ENCODE results near the genes BARHL1, CEL and RALGDS.

DNA sequence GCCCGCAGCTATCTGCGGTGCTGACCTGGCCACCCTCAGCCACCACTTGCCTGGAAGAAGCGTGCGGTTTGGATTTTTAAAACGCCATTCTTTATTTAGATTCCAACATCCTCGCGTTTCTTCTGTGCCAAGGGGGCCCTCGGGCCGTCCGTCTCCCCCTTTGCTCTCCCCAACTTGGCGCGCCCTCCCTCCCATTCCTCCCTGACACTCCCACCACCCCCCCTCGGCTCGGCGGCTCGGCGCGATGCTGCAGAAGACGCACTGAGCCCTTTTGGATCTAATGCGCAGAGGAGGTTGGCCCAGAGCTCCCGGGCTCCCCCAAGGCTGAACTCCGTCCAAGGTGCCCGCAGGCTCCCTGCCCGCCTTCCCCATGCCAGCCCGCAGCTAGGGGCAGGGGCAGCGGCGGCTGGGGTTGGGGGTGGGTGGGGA is at the start of gene BARHL1:
Gene BARHL1, plus strand, starts transcription at position 269 of the 429 bp plus-strand sequence.
- PRO-cap: no peak
- RAMPAGE, long total RNA, 2 experiments: no peak in any of the 2 experiments

DNA sequence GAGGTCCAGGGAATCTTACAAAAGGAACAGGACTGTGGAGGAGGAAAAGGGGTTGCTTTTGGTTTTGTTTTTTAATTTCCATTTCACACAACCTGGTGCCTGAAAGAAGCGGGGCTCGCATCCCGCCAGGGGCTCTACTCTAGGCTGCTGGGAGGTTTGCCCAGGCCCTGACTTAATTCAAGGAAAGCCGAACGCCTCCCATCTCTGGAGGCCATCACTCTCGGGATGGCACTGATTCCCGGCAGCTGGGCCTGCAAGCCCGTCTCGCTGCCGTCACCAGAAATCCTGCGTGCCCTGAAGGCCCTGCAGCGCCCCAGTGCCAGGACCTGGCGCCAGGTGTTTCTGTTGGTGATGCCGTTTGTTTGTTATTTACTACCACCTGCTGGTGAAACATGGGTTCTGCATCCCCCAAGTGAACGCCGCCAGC is 78.1 kb downstream of the AK8 start:
- PRO-cap: no peak
- RAMPAGE, long total RNA, 2 experiments: no peak in any of the 2 experiments

DNA sequence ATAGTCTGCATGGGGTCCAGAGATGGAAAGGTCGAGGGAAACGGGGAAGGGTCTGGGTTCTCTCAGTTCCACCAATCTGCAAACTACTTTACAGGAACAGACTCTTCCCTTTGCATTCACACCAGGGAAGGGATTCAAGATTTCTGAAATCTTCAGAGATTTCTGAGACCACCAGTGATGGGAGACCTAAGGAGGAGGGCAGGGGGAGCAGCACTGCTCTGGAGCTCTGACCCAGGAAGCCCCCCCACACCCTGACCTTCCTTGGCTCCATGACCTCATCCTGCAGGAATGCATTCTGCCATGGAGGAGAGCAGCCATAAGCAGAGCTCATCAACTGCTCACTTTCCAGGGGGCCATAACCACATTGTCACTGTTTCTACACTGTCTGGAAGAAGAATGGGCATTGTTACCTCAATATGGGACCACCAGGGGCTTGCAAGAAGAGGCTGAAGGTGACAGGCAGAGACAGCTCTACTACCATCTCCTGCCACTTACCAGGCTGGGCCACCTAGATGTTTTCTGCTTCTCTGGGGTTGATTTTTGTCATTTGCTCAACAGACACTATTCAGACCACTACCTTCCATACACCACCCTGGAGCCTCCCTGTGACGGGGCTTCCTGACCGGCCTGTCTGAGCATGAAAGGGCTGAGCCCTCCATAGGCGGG is 2.2 kb upstream of the TSC1 start:
- PRO-cap: no peak
- RAMPAGE, long total RNA, 2 experiments: no peak in any of the 2 experiments

GRCh38 chr9:133004024-133004343 is 25.5 kb downstream of the GFI1B start:
- PRO-cap: no peak
- RAMPAGE, long total RNA, 2 experiments: no peak in any of the 2 experiments

DNA sequence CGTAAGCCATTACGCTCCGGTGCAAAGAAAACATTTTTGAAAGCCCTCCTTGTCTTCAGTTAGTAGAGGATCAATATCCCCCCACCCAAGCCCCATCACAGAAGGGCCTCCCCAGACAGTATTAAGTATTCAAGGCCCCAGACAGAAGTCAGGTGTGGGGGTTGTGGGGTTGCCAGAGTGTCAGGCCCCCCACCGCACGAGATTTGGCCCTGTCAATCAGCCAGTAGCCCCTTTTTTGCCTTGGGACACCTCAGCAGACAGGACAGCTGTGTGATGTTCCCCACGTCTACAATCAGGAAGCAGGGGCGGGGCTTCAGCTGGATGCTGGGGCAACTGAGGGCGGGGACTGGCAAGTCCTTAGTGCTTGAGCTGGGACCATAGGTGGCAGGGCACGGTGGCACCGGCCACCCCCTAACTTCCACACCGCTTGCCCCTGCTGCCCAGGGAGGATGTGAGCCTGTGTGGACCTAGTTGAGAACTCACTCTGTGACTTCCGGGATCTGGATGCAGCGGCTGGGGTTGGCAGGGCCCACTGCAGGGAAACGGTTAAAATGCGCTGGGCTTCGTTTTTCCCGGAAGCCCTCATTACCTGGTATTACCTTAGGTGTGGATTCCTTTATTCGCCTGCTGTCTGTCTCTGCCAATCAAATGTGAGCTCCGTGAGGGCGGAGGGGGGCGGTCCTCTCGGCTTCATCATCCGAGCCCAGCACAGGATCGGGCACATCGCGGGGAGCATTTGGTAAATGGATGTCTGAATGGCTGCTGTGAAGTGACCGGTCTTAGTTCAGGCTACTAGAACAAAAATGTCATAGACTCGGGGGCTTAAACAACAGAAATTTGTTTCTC is 7.6 kb upstream of the GTF3C5 start:
- PRO-cap: no peak
- RAMPAGE, long total RNA, 2 experiments: no peak in any of the 2 experiments

- PRO-cap: no peak
- RAMPAGE, long total RNA, 2 experiments: no peak in any of the 2 experiments
Measured at GRCh38 chr9:133061847-133062278, at the start of gene CEL. Gene CEL, plus strand, starts transcription at chr9:133061981.

DNA sequence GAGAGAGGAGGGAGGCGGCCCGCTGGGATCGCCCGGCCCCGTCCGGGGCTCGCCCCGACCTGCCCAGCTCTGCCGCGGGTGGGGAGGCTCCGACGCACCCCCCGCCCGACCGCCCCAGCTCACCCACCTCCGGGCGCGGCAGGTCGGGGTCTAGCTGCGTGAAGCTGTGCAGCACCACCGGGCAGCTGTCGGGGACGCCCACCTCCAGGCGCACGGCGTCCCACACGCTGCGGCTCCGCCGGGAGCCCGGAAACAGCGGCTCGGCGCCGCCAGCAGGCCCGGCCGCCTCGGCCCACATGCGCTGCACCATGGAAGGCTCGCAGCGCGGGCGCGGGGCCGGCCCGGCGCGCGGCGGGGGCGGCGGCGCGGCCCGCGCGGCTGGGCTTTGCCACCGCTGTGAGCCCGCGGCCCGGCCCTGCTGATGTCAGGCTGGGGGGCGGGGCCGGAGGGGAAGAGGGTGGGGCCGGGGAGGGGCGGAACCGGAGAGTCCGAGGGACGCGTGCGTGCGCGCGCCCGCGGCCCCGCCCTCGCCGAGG is at the start of gene RALGDS:
Gene RALGDS, minus strand, starts transcription at position 396 of the 536 bp plus-strand sequence.
- PRO-cap: bidirectional peak, plus-strand start outside the sequence, minus-strand start at position 396 of the sequence
- RAMPAGE, long total RNA, 2 experiments: no peak in any of the 2 experiments

GRCh38 chr9:133137377-133137772 is 16.3 kb upstream of the RALGDS start:
- PRO-cap: no peak
- RAMPAGE, long total RNA, 2 experiments: no peak in any of the 2 experiments

DNA sequence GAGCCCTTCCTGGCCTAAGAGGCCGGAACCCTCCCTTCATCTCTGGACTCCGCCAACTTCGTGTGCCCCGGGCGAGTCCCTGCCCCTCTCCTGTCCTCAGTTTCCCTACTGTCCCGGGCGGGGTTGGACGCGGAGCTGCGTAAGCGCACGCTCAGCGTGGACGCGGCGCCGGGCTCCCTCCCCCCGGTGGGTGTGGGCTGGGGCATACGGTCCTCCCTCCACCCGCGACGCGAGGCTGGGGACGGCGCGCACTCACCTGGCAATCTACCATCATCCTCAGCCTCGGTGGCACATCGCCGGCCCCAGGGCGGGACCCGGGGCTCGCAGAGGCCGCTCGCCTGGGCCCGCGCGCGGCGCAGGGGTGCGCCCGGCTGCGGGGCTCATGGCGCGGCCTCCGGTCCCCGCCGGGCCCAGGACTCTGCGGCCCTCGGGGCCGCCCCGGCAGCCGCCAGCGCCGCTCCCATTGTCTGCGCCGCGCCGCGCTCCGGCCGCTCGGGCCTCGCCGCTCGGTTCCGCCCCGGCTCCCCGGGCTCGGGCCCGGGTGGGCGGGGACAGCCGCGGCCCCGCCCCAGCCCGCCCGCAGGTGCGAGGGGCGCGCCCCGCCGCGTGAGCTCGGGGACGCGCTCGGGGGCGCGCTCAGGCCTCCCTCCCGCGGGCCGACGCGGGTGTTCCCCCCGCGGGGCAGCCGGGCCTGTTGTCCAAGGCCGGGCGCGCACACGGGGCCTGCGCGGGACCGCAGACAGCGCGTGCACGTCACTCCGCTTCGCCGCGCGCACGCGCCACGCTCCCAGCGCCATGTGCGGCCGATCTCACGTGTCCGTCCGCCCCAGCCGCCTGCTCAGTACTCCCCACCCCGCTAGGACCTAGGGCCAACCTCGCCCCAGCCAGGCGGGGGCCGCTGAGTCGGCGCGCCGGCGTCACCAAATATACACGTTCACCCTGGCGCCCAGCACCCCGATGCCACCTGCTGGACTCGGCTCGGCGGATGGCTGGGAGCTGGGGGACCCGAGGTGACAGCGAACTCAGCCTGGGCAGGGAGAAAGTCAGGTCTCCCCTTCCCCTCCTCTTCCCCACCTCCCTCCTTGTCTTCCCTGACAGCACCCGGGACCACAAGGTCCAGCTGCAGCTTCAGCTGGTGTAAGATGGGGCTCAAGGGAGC is 14.6 kb downstream of the GBGT1 start:
- PRO-cap: bidirectional peak, plus-strand start at position 221 of the sequence, minus-strand start at position 180 of the sequence; bidirectional peak, plus-strand start at position 610 of the sequence, minus-strand start at position 533 of the sequence; bidirectional peak, plus-strand start at position 927 of the sequence, minus-strand start at position 693 of the sequence
- RAMPAGE, long total RNA, 2 experiments: no peak in any of the 2 experiments

- PRO-cap: no peak
- RAMPAGE, long total RNA, 2 experiments: no peak in any of the 2 experiments
Measured at GRCh38 chr9:133162899-133163277, 826 bp downstream of the GBGT1 start.

DNA sequence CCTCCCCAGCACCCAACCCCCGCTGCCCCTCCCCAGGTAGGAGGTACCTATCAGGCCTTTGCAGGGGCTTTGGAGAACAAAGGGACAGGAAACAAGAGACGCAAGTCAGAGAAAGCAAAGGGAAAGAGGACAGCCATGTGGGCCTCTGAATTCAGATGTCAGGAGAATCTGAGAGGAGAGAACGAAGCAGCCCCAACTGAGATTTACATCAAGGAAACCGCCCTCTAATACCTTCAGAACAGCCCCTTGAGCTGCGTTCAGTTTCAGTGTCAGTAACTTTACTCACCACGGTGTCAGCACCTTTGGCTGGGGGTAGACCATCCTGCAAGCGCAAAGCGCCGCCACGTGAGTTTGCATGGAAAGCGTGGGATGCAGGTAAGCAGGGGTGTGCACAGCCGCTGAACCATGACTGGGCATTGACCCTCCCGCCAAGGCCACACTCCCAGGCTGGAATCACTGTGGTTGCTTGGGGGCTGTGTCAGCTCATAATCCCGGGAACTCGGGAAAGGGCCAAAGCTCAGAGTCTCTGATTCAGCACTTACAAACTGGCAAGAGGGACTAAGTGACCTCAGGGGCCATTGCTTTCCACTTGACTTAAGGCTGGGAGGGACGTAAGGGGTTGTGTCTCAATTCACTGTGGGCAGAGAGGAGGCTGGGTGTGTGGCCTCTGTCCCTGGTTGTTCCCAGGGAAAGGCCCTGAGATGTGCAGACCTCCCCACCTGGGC is 48.9 kb upstream of the OBP2B start:
- PRO-cap: no peak
- RAMPAGE, long total RNA, 2 experiments: no peak in any of the 2 experiments

- PRO-cap: no peak
- RAMPAGE, long total RNA, 2 experiments: no peak in any of the 2 experiments
Measured at GRCh38 chr9:133349890-133350687, 2.1 kb downstream of the RPL7A start.

DNA sequence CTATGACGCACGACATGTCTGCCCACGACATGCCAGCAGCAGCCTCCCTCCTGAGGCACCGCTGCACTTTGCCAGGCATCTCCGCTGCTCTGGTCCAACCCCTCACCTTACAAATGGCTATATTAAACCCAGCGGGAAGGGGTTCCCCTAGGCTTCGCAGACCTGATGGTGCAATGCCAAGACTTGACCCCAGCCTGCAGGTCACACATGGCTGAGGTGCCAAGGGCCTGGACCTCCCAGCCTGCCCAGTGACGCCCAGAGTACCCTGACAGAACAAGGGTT is 8.0 kb downstream of the SURF4 start:
- PRO-cap: no peak
- RAMPAGE, long total RNA, 2 experiments: no peak in any of the 2 experiments

DNA sequence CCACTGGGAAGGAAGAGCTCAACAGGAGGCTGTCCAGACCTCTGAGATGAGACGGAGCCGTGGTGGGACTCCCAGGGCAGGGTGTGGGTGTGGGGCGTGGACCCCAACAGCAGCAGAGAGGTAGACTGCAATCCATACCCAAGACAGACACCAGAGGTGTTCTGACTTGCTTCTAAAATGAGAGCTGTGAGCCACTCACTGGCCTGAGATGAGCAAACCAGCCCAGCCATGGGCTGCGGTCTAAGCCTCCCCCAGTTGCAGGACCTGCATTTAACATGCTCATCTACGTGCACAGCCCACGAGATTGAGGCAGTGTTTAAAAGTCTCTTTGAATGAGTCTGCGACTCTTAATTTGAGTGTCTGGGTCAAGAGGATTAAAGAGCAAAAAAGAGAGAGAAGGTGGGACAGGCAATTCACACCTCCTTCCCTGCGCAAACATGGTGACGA is 6.0 kb downstream of the SURF4 start:
- PRO-cap: no peak
- RAMPAGE, long total RNA, 2 experiments: no peak in any of the 2 experiments

- PRO-cap: no peak
- RAMPAGE, long total RNA, 2 experiments: no peak in any of the 2 experiments
Measured at GRCh38 chr9:133372863-133373387, 2.9 kb downstream of the SURF4 start.

- PRO-cap: no peak
- RAMPAGE, long total RNA, 2 experiments: no peak in any of the 2 experiments
Measured at GRCh38 chr9:133374564-133375789, 883 bp downstream of the SURF4 start.

DNA sequence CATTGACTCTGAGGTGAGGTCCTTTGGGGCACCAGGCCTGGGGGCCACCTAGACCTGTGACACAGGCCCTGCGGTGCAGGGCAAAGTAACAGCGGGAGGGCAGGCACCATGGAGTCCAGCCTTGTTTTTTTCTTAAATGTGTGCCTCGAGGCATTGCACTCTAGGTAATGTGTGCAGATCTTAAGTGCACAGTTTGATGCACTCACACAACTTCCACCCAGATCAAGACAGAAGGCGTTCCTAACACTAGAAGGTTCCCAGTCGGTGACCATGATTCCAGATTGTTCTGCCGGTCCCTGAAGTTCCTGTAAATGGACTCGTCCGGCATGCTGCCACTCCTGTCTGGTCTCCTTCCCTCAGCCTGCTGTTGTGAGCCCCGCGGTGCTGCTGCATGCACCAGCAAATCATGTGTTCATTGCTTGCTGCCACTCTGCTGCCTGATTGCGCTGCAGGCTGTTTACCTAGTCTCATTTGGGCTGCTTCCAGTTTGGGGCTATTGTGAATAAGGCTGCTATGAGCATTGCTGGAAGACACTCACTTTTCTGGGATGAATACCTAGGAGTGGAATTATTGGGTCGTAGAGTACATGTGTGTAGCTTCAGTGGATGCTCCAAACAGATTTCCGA is 11.5 kb downstream of the STKLD1 start:
- PRO-cap: no peak
- RAMPAGE, long total RNA, 2 experiments: no peak in any of the 2 experiments

DNA sequence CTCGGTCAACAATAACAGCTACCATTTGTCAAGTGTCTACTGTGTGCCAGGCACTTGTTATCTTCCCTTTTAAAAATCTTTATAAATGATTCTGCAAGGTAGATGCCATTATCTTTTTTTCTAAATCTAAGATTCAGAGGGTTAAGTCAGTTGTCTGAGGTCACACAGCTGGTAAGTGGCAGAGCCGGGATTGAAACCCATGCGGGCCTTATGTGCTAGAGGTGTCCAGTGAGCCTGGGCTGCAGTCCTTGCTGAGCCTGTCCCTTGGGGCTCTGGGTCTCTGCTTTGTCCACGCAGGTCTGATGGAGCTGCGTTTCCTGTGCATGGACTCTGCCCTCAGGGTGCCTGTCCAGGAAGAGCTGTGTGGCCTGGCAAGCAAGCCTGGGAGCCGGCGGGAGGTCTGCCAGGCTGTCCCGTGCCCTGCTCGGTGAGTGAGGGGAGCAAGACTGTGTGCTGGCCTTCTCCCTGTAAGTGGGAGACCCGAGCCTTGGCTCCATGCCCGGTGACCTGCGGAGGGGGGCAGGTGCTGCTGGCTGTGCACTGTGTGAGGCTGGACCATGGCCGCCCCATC is 11.4 kb upstream of the CACFD1 start:
- PRO-cap: no peak
- RAMPAGE, long total RNA, 2 experiments: no peak in any of the 2 experiments

- PRO-cap: no peak
- RAMPAGE, long total RNA, 2 experiments: no peak in any of the 2 experiments
Measured at GRCh38 chr9:133560198-133560829, 25.8 kb downstream of the ADAMTSL2 start.

DNA sequence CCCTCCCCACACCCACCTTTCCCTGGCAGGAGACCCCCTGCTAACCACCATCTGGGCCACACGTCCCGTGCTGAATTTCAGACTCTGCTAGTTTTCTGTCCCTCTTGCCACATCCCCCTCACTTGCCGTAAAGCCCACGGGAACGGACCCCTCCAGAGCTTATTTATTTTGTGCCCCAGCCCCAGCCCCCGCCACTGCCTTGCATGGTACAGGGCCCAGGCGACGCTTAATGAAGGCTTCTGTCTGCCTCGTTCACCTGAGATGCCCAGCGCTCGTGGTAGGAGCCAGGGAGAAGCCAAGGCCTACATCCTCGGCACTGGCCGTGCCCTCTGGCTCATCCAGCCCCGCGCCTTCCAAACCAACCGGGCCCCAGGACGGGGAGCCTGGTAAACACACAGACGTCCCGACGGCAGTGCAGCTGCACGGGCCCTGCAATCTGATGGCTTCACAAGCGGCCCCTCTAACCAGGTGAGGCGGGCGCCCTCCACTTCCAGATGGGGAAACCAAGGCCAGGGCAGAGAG is 23.8 kb downstream of the FAM163B start:
- PRO-cap: no peak
- RAMPAGE, long total RNA, 2 experiments: no peak in any of the 2 experiments

Data from breast epithelium (tissue), 2 donors.